ENCODE results near the genes N4BP1 and CNEP1R1.

DNA sequence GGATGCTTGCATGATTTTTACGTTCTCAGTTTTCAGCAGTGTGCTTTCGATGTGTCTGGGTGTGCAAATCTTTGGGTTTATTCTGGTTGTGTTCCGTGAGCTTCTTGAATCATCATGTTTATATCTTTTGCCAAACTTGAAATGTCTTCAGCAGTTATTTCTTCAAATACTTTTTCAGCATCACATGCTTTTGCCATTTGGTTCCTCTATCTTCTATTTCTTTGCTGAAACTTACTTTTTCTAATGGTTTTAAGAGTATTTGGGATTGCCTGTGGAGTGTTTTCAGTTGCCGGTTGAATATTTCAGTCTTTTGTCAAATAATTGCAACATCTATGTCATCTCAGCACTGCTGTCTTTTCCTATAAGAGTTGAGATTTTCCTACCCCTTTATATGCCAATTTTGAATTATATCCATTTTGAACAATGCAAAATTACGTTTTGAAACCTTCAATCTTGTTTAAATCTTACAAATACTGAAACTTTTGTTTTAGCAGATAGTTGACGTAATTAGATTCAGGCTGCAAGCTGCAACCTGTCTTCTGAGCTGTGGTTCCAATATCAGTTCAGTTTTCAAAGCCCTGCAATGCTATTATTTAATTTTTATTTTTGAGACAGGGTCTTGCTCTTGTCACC, 41.1 kb downstream of the N4BP1 start:
- RRBS, 2 experiments = no CpG with 5 or more reads among the region's 6 CpGs

- RRBS, 2 experiments = 1 to 3% methylated on average over 54 to 60 of the region's 122 CpGs
Observed at GRCh38 chr16:48609360-48610433, at the start of gene N4BP1. N4BP1 (minus strand) TSS chr16:48610180.

GRCh38 chr16:49278810-49279617, 2.6 kb downstream of the CBLN1 start:
- RRBS, 2 experiments = 33 to 45% methylated on average over 8 of the region's 23 CpGs

GRCh38 chr16:49452467-49453126, 79.0 kb downstream of the C16orf78 start:
- RRBS, 2 experiments = no CpG with 5 or more reads among the region's 16 CpGs

GRCh38 chr16:49464922-49465121, 91.2 kb downstream of the C16orf78 start:
- RRBS, 2 experiments = 3 to 5% methylated on average over 4 of the region's 14 CpGs

GRCh38 chr16:49527900-49529015, 154.7 kb downstream of the C16orf78 start:
- RRBS, 2 experiments = no CpG with 5 or more reads among the region's 35 CpGs

- RRBS, 2 experiments = 3 to 8% methylated on average over 3 of the region's 19 CpGs
Observed at GRCh38 chr16:49557097-49557576, 183.5 kb downstream of the C16orf78 start.

GRCh38 chr16:49652071-49652970, 203.6 kb downstream of the ZNF423 start:
- RRBS, 2 experiments = no CpG with 5 or more reads among the region's 23 CpGs

DNA sequence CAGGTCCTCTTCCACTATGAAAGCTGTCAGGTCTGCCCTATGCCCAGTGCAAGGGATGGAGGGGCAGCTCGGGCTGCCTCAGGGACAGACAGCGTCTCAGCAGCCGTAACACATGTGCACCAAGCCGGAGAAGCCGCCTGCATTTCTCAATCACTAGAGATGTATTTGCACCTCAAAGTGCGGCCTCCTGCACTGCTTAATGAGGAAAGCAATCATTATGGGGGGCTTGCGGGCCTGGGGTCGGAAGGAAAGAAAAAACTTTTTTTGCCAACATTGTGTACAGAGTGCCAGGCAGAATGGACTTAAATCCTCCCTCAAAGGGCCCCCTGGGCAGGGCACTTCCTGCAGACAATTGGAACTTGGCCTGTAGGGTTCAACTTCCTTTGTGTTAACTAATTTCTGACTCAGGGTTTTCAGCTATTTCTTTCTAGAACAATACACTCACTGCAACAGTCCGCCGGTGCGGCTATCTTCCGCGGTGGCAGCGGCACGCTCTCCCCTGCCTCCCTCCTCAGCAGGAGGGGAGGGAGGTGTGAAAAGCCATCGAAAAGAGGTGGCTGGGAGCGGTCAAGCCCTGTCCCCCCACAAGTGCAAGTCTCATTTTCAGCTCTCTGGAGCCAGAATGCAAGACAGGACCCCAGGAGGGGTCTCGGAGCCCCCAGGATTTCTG, 101.2 kb downstream of the ZNF423 start:
- RRBS, 2 experiments = no CpG with 5 or more reads among the region's 18 CpGs

DNA sequence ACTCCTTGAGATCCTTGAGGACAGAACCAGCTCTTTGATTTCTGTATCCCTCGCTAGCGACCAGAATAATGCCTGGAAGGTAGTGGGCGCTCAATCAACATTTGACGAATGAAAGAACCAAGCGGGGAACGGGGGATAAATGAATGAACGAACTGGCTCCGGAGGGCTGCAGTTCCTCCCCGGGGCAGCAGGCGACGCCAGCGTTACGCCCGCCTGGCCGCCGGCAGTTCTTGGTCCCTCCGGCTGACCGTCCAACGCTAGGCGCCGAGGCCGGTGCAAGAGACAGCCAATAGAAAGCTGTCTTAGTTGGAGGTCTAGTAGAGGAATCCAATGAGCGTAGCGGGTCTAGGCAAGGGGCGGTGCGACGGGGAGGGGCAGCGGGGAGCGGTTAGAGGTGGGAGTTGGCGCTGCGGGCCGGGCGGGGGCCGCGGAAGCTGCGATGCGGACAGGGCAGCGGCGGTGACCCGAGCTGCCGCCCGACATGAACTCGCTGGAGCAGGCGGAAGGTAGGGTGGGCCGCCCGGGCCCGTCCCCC, at the start of gene CNEP1R1:
CNEP1R1 (plus strand) TSS at position 391 of the 535 bp plus-strand sequence.
- RRBS, 2 experiments = under 1 to 2% methylated on average over 13 to 19 of the region's 47 CpGs

DNA sequence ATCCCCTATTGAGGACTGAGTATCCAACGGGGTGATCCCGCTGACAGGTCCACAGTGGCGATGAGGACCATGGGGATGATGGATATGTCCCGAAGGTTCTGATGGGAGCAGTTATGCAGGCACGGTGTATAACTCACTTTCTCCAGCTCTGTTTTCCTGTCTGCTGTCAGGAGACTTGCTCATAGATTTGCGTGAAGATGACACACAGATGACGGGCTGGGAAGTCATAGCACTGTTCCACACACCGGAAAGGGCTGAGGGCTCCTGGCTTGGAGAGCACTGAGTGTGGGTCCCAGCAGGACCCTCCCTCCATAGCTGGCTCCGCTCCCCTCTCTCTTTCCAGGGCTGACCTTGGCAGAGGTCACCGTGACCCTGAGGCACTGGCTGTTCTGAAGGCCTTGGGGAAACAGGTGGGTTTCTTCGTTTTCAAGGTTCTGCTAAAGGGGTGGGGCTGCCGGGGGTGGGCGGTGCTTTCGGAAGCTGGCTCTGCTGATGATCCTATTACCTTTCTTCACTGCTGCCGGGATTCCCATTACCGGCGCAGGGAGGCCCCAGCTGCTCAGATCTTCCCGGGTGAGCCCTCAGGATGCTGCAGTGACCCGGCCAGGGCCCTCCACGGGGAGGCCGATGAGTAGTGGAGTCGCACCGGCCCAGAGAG, 22.0 kb upstream of the ADCY7 start:
- RRBS, 2 experiments = 20 to 91% methylated on average over 9 of the region's 23 CpGs

DNA sequence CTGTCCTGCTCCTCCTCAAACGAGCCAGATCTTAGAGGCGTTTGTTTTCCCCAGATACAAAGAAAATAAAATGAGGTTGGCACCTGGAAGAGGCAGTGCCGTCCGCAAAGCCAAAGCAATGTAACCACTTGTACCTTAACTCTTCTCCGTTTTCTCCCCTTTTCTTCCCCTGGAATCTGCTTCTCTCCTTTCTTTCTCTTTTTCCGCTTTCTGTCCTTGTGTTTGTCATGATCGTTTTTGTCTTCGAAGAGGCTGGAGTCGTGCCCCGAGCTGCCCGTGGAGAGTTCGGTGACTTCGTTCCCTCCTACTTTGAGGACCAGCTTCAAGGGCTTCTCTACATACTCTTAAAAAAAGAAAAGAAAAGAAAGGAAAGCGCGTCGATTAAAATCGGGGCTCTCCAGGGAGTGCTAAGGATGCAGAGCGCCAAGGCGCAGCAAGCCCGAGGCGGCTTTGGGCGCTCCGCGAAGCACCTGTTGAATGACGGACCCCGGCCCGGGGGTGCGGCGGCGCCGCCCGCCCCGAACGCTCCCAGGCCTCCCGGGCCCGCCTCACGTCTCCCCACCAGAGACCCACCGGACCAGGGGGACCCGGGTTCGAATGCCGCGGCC, 728 bp downstream of the BRD7 start:
- RRBS, 2 experiments = under 1 to 1% methylated on average over 16 of the region's 42 CpGs

DNA sequence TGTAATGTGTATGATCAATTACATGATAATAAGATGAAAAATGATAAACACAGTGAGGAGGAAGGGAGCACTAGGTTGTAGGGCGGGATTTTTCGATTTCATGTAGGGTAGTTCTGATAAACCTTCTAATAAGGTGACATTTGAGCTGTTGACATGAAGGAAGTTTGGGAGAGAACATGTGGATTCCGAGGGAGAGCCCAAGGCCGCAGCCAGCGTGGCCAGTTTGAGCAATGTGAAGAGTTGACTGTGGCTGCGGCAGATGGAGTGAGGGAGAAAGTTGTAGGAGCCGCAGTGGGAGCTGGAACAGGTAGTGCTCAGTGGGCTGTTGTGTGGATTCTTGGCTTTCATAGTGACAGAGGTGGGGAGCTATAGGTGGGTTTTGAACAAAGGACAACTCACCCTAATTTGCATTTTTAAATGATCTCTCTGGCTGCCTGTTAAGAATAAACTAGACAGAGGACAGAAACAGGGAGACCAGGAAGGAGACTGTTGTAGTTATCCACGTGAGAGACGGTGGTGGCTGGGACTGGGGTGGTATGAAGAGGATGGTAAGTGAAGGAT, 16.3 kb downstream of the CYLD start:
- RRBS, 2 experiments = no CpG with 5 or more reads among the region's 9 CpGs

GRCh38 chr16:50800982-50801941, 59.4 kb downstream of the CYLD start:
- RRBS, 2 experiments = no CpG with 5 or more reads among the region's 4 CpGs

DNA sequence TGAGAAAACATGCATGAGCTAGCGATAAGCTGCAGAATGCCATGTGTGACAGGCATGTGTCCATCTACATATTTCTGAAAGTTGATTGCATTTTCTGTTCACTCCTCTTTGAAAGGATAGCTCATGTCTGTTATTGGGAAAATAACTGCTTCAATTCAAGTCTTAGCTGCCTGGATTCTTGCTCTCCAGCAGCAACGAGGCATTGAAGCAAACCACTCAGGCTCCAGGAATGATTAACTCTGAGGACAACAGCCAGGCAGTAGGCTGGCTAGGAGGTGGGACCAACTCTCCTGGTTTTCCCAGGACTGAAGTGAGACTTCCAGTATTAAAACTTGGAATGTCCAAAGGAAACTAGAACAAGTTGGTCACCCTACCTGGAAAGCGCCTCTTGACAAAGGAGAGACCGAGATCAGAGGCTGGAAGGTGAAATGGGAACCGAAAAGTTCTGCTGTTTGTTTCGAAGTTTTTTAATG, 100.8 kb downstream of the SALL1 start:
- RRBS, 2 experiments = no CpG with 5 or more reads among the region's 6 CpGs

GRCh38 chr16:51138739-51139248, 12.3 kb downstream of the SALL1 start:
- RRBS, 2 experiments = no CpG with 5 or more reads among the region's 12 CpGs

- RRBS, 2 experiments = 9 to 10% methylated on average over 3 of the region's 18 CpGs
Observed at GRCh38 chr16:51149004-51149635, 1.9 kb downstream of the SALL1 start.

- RRBS, 2 experiments = 0 to under 1% methylated on average over 4 to 7 of the region's 69 CpGs
Observed at GRCh38 chr16:51154099-51155099, 3.3 kb upstream of the SALL1 start.

- RRBS, 2 experiments = no CpG with 5 or more reads among the region's 11 CpGs
Observed at GRCh38 chr16:51157700-51158370, 6.8 kb upstream of the SALL1 start.

- RRBS, 2 experiments = no CpG with 5 or more reads among the region's 4 CpGs
Observed at GRCh38 chr16:51763313-51763752, 612.3 kb upstream of the SALL1 start.